ENCODE data around the genes PPP6R1, TMEM150B, IL11, UBE2S and NLRP8.

GRCh38 chr19:55188516-55189175 lies 8.6 kb upstream of the SYT5 start:
- RRBS, 2 experiments, result 11 to 72% methylated on average over 2 of the region's 12 CpGs

- RRBS, 2 experiments, result no CpG with 5 or more reads among the region's 7 CpGs
Observed at GRCh38 chr19:55239300-55239542, 10.7 kb upstream of the TMEM86B start.

GRCh38 chr19:55258821-55259556 lies at the start of gene PPP6R1:
Gene PPP6R1 (minus strand): TSS chr19:55259017.
- RRBS, 2 experiments, result under 1% methylated on average over 21 of the region's 76 CpGs

GRCh38 chr19:55261641-55262188 lies 2.9 kb upstream of the PPP6R1 start:
- RRBS, 2 experiments, result no CpG with 5 or more reads among the region's 15 CpGs

GRCh38 chr19:55285231-55286105 lies 1.7 kb downstream of the BRSK1 start:
- RRBS, 2 experiments, result no CpG with 5 or more reads among the region's 18 CpGs

DNA sequence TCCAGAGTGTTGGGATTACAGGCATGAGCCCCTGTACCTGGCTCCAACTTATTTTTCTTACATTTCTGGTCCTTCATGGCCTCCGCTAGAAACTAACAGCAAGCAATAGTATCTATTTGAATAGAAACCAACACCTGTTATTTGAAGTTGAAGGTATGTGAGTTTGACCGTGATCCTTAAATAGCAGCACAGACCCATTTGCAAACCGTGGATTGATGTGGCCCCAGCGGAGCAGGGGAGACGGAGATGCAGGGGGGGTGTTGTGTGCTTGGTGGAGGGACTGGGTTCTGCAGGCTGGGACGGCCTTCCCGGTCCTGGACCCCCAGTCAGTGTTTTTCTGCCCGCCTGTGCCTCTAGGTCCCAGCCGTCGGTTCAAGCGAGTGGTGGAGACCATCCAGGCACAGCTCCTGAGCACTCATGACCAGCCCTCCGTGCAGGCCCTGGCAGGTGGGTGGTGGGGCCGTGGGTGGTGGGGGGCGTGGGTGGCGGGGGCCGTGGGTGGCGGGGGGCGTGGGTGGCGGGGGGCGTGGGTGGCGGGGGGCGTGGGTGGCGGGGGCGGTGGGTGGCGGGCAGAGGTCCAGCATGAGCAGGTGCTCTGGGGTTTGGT lies 16.8 kb downstream of the TMEM150B start:
- RRBS, 2 experiments, result no CpG with 5 or more reads among the region's 25 CpGs

- RRBS, 2 experiments, result no CpG with 5 or more reads among the region's 13 CpGs
Observed at GRCh38 chr19:55322177-55323070, 2.7 kb downstream of the TMEM150B start.

DNA sequence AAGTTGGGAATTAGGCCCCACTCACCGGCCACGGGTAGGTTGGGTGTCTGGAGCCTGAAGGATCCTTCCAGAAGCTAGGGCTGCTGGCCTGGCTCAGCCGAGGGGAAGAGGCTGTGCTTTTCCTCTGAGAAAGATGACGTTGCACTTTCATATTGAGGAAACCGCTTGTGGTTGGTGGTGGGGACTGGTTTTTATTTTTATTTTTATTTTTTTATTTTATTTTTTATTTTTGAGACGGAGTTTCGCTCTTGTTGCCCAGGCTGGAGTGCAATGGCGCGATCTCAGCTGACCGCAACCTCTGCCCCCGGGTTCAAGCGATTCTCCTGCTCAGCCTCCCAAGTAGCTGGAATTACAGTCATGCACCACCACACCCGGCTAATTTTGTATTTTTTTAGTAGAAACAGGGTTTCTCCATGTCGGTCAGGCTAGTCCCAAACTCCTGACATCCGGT lies at the start of gene TMEM150B:
TMEM150B (minus strand) TSS at position 95 of the 451 bp plus-strand sequence.
- RRBS, 2 experiments, result no CpG with 5 or more reads among the region's 15 CpGs

- RRBS, 2 experiments, result no CpG with 5 or more reads among the region's 5 CpGs
Observed at GRCh38 chr19:55340265-55340568, 541 bp downstream of the KMT5C start.

DNA sequence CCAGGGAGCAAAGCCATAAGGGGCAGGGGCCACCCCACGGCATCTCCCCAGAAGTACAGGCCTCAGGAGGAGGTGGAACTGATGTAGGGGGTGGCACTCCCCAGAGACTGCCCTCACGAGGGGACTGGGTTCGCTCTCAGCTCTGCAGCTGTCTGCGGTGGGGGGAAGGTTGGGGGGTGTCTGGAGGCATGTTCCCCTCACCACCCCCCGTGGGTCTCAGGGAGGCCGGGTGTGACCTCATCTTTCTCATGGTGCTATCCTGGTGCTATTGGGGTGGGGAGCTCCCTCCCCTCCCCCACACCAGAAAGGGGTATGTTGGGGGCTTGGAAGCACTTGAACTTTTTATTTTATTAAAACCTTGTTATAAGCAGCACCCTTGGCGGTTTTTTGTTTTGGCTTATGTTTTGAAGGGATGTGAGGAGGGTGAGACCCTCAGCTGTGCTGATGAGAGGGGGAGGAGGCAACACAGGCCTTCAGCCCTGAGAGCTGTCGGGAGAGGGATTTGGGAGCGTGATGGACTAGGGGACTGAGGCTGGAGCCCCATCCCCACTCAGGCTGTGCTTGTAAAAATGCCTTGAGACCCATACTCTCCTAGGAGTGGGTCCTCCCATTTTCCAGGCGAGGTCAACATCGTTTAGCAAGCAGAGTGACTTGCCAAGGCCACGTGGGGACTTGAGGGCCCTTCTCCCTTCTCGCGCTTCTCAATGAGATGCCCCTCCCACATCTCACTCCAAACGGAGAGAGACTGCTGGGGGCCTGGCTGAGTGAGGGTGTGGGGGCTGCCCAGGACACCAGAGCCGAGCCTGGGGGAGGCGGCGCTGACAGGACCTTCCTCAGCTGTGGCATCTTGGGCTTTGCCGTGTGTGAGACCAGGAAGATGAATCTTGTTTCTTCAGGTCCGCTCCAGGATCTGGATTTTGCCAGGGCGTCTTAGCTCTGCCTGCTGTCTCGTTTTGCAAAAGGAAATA lies 6.5 kb downstream of the COX6B2 start:
- RRBS, 2 experiments, result no CpG with 5 or more reads among the region's 22 CpGs

GRCh38 chr19:55370348-55370935 lies at the start of gene IL11:
Gene IL11 (minus strand): TSS chr19:55370463.
- RRBS, 2 experiments, result 6 to 7% methylated on average over 4 of the region's 32 CpGs

DNA sequence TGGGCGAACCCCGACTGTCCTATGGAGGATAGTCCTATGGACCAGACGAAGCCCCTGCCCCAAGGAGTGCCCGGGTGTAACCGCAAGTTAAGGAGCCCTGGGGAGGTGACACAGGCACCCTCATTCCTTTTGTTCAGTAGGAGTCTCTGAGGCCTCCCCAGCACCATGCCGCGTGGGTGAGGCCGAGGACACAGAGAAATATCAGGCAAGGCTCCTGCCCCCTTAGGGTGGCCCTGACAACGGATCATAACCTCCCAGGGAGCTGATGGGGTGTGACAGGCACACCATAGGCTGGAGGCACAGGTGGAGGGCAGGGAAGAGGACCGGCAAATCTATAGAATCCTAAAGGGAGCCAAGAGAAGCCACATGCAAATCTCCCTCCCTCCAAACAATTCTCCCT lies 749 bp upstream of the TMEM238 start:
- RRBS, 2 experiments, result no CpG with 5 or more reads among the region's 10 CpGs

DNA sequence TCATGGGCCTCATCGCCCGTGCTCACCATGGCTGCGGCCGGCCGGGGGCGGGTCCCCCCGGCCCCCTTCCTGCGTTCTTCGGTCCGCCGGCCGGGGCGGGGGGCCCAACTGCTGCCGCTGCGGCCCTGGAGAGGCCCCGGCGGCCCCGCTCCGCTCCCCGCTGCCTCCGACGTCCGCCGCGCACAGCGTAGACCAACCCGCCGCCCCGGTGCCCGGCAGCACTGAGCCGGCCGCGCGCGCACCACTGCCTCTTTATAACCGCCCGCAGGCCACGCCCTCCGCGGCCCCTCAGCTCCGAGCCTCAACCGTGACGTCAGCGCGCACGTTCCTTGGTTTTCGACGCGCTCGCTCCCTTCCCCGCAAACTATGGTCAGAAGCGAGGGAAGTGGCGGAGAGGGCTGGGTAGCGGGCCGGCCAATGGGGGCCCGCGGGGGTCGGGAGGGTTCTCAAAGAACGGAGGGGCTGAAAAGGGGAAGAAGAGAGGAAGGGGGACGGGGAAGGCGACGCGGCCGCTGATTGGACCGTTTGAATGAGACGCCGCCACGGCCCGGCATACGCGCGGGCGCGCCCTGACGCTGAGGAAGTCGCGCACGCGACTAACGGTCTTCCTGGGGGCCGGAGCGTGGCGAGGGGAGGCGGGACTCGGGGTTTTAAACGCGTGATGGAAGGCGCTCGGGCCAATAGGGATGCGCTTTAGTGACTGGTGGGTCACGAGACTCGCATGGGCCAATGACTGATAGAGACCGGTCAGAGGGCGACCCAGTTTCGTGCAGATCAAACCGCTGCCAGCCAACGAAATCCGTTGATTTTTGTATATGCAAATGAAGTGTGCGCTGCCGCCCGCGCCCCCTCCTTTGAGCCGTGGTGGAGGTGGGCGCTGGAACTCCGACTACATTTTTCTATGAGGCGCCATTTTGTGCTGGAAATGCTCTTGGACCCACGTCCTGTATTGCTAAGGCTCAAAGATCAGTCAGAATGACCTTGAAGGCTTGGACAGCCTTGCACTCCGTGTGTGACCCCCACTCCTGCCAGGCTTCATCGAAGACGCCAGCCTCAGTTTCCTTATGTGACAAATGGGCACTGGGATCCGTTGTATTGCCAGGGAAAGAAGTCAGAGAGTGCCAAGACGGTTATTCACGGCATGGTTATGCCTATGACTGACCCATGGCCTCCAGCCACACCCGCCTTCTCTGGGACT lies at the start of gene UBE2S:
UBE2S (minus strand) TSS at position 228 of the 1,198 bp plus-strand sequence.
- RRBS, 2 experiments, result 1% methylated on average over 24 of the region's 114 CpGs

DNA sequence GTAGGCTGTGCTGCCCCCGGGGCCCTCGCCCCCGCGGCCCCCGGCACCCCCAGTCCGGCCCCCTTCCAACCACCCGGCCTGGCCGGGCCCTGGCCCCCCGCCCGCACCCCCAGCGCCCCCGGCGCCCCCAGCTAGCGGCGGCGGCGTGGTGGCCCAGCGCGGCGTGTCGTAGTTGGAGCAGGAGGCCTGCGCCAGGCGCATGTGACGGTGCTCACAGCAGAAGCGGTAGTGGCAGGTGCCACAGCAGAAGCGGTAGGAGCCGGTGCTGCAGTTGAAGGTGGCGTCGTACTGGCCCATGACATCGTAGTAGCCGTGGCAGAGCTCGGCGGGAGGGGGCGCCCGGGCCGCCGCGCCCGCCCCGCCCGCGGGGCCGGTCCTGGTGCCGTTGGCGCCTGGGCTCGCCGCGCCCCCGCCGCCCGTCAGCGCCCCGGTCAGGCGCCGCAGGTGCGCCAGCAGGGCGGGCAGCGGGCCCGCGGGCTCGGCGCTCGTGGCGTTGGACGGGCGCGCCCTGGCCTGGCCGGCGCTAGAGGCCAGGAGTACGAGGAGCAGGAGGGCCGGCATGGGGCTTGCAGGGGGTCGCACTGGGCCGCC lies 702 bp downstream of the SHISA7 start:
- RRBS, 2 experiments, result 1 to 3% methylated on average over 35 to 37 of the region's 73 CpGs

- RRBS, 2 experiments, result 3 to 4% methylated on average over 2 of the region's 33 CpGs
Observed at GRCh38 chr19:55460676-55461419, 594 bp downstream of the ISOC2 start.

DNA sequence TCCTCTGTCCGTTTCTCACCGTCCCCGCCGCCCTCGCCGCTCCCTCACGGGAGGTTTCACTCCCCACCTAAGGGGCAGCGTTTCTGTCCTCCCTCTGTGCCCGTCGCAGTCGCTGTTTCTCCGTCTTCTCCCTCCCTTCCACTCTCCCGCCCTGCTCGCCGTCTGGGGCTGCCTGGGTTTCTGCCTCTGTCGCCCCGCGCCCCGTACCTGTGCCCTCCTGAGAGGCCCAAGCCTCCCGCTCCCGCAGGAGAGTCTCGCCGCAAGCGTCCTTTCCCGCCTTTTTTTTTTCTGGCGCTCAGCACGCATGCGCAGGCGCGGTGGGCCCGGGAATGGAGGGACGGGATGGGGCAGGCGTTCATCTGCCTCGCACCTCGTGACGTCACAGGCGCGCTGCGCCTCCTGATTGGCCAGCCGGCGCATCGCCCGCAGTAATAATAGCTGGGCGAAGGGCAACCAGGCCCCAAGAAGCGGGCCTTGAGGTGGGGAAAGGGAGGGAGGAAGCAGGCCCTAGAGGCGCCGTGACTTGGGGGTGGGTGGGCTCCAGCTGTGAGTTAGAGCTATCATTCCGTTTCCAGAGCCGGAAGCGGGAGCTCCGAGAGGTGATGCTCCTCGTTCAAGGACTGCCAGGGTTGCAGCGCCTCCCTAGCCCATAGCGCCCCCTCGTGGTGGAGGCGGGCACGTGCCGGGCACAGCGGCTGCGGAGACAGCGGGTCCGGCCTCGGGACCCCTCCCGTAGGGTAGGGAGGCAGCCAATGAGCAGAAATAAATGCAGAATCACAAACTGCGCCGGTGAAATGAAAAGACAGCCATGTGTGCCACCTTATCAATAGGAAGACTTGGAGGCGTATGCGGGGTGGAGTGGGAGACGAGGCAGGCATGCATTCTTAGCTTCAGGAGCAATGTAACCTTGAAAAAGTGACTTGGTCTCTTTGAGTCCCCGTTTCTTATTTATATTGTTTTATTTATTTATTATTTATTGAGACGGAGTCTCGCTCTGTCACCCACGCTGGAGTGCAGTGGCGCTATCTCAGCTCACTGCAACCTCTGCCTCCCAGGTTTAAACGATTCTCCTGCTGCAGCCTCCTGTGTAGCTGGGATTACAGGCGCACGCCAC lies 15.7 kb downstream of the SSC5D start:
- RRBS, 2 experiments, result 1 to 3% methylated on average over 21 of the region's 77 CpGs

- RRBS, 2 experiments, result 5 to 18% methylated on average over 5 of the region's 41 CpGs
Observed at GRCh38 chr19:55549531-55550811, 4.6 kb upstream of the SBK3 start.

- RRBS, 2 experiments, result no CpG with 5 or more reads among the region's 8 CpGs
Observed at GRCh38 chr19:55947675-55948000, at the start of gene NLRP8. Gene NLRP8 (plus strand): TSS chr19:55947832.

DNA sequence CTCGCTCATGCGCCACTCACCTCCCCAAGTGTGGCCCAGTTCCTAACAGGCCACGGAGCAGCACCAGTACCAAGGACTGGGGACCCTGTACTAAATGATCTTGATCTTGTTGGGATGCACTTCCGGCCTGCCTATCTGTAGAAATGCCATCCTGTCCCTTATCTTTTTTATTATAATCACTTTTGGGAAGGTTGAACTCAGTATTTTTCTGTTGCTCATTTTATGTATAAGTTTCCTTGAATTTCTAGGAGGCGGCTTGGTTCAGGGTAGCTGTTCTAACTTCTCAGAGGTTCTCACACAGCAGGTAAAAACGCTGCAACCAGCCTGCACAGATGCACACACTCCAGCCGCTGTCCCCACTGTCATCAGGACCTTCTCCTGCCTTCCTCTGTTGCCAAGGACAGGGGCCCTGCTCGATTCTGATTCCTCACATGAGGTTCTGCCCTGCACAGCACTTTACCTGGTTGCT lies 25.8 kb downstream of the ZNF787 start:
- RRBS, 2 experiments, result no CpG with 5 or more reads among the region's 8 CpGs

GRCh38 chr19:56297348-56297934 lies 17.2 kb downstream of the ZSCAN5A start:
- RRBS, 2 experiments, result 80 to 87% methylated on average over 1 to 3 of the region's 6 CpGs